Epithelial cell of proximal tubule (primary cell): ENCODE data around the gene SYAP1.

DNA sequence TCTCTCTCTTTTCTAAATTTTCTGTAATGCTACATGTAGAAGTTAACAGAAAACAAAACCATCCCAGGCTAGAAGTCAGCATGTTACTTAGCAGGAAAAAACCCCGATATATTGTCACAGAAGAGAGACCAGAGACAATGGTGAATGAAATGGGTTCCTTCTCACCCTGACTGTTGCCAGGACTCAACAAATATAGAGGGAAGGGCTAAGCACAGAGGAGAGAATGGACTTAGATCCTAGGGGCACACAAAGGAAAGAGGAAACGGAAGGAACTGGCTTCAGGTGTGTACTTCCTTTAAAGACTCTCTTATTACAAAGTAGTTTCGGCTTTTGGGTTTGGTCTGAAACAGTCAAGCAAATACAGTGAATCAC, 46.2 kb upstream of the S100G start:
- RAMPAGE, long total RNA, result no peak
- RRBS, result no CpG with 5 or more reads among the region's 3 CpGs

- RAMPAGE, long total RNA, result start-site peak on the plus strand at chrX:16719633-16719671, 738 and 462 reads in 2 replicates
- RRBS, result 0% methylated on average over 11 of the region's 66 CpGs
Observed at GRCh38 chrX:16719048-16720435, at the start of gene SYAP1. TSS of gene SYAP1 (plus strand) at chrX:16719612.

GRCh38 chrX:16743949-16744358, 24.5 kb downstream of the SYAP1 start:
- RAMPAGE, long total RNA, result no peak
- RRBS, result no CpG with 5 or more reads among the region's 4 CpGs

GRCh38 chrX:16882030-16882615, 12.0 kb upstream of the RBBP7 start:
- RAMPAGE, long total RNA, result no peak
- RRBS, result no CpG with 5 or more reads among the region's 11 CpGs

- RAMPAGE, long total RNA, result no peak
- RRBS, result no CpG with 5 or more reads among the region's 10 CpGs
Observed at GRCh38 chrX:17021830-17022529, 75.5 kb downstream of the REPS2 start.

DNA sequence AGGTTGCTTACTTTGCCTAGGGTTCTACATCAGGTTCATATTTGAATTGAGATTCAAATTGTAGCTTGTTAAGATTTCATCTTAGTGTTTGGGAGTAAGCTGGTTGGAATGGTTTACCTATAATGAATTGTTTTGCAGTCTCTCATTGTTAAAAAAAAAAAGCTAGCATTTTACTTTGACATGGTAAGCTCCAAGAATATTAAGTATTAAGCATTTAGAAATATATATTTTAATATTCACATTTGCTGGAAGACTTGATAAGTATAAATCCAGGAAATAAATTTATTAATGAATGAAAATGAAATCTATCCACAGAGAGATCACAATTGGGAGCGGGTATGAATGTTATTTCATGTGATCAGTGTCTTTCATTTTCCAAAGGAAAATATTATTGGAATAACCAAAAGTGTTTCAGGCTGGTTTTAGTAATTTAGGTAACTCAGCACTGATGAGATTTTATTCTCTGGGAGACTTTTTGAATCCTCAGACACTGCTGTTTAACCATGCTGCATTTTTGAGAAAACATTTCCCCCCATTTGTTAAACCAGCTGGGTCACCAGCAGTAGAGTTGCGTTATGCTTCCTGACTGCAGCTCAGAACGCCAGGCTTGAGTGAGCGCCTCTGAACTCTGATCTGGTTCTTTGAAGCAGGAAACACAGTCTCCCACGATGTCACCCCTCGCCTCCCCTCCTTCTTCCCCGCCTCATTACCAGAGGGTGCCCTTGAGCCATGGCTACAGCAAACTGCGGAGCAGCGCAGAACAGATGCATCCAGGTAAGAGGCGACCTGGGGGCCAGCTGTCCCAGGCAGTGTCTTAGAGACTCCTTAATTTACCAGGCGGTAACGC, 78.2 kb downstream of the REPS2 start:
- RAMPAGE, long total RNA, result no peak
- RRBS, result no CpG with 5 or more reads among the region's 12 CpGs

- RAMPAGE, long total RNA, result no peak
- RRBS, result under 1% methylated on average over 13 of the region's 46 CpGs
Observed at GRCh38 chrX:17377048-17377699, 2.2 kb downstream of the NHS start.

GRCh38 chrX:17754234-17754715, 17.0 kb downstream of the SCML1 start:
- RAMPAGE, long total RNA, result no peak
- RRBS, result no CpG with 5 or more reads among the region's 3 CpGs

DNA sequence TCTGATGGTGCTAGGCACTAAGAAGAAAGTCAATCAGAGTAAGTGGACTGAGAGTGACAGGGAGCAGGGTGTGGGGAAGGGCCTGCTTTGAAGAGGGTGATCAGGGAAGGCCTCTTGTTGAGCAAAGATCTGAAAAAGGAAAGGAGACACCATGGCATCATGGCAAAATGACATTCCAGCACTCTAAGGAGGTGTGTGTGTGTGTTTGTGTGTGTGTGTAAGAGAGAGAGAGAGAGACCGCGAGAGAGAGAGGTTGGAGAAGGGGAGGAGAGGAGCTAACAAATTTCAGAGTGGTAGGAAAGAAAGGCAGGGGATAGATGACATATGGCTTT, 39.8 kb downstream of the RAI2 start:
- RAMPAGE, long total RNA, result no peak
- RRBS, result no CpG with 5 or more reads among the region's 2 CpGs

DNA sequence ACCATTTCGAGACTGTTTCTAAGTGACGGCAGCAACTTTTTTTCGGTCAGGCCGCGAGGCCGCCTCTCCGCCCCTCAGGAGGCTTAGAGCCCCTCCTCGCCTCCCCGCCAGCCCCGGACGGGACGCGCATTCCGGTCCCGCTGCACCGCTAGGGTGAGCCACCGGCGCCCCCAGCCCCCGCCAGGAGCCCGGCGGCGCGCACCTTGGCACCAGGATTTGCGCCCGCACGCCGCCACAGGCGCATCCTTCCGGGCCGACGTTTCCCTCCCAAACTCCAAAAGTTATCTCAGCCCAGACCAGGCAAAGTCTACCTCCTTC, 648 bp downstream of the SCML2 start:
- RAMPAGE, long total RNA, result no peak
- RRBS, result under 1% methylated on average over 10 of the region's 31 CpGs

GRCh38 chrX:18603645-18604783, 67.9 kb downstream of the RS1 start:
- RAMPAGE, long total RNA, result no peak
- RRBS, result 46% methylated on average over 2 of the region's 17 CpGs

DNA sequence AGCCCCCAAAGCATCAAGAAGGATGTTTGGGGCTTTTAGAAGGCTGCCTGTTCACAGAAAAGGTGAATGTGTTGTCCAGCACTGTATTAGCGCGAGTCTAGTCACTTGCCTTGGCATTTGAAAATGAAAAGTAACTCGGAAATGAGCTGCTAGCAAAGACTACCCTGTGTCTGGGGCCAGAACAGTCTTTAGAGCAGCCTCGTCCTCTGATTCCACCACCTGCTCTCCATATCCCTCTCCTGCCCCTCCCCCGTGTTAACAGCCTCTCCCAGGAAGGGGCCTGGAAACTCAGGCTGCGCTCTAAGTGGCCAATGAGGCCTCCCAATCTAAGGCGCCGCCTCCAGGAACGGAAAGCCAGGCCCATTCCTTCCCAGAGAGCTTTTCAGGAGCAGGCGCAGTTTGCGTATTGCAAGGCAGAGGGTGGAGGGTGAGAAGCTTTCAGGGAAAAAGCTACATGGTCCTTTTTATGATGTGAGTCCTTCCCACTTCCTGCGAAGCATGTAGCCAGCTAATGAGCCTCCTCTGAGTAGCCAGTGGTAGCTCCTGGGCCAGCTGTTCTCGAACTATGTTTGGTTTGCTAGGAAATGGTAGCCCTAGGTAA, 31.2 kb downstream of the RS1 start:
- RAMPAGE, long total RNA, result no peak
- RRBS, result no CpG with 5 or more reads among the region's 13 CpGs

DNA sequence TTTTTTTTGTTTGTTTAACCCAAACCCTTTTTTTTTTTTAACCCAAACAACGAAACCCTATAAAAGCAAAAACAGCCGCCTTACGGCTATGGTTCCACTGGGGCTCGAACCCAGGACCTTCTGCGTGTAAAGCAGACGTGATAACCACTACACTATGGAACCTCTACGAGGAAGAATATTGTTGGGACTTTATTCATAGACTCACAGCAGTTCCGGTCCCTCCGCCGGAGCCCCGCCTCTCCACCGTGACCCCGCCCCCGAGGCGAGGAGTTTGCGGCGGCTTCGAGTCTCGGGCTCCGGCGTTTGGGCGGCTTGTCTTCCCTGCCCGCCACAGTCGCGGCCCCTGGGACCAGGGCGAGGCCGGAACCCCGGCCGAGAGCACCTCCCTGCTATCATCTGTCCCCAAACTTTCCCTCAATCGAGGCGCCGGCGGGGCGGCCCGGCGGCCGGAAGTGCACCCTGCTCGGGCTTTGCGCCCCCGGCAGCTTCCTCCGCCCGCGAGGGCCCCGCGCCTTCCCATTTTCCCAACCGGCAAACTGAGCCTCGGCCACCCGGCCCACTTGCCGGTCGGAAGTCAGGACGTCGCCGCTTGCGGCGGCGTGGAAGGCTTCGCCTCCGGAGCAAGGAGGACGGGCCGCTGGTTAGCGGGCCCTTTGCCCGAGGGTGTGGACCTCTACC, 3.1 kb upstream of the RS1 start:
- RAMPAGE, long total RNA, result no peak
- RRBS, result 2% methylated on average over 40 of the region's 62 CpGs

- RAMPAGE, long total RNA, result no peak
- RRBS, result no CpG with 5 or more reads among the region's 6 CpGs
Observed at GRCh38 chrX:18883689-18884066, 100.2 kb downstream of the PHKA2 start.

DNA sequence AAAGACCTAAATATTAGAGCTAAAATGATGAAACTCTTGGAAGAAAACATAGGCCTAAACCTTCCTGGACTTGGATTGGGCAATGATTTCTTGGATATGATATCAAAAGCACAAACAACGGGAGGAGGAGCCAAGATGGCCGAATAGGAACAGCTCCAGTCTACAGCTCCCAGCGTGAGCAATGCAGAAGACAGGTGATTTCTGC, 20.2 kb upstream of the ADGRG2 start:
- RAMPAGE, long total RNA, result no peak
- RRBS, result no CpG with 5 or more reads among the region's 3 CpGs

GRCh38 chrX:19682849-19683413, 167.6 kb upstream of the MAP3K15 start:
- RAMPAGE, long total RNA, result no peak
- RRBS, result no CpG with 5 or more reads among the region's 10 CpGs

DNA sequence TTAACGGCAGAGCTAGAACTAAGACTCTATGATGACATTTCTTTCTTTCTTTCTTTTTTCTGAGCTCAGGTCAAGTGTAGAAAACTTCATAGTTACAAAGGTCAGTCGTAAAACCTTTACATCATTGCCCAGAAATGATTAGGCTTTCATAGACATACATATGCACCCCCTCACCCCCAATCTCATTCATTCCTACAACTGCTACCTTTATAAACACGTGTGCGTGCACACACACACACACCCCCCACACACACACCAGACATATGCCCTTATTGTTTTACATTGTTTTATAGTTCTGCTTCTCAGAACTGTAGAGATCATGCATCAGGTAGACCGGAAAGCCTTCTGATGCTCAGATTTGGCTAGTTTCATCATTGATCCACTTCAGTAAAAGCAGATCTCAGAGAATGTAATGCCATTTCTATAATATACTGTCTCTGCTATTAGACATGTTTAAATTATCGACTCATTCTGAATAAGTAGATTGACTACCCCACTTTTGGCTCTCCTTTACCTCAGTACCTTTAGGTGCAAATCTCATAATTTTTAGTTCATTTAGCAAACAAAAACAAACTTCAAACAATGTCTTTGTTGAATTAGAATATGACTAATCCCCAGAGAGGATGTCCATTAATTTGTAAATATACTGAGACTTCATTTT, 5.5 kb downstream of the EIF1AX start:
- RAMPAGE, long total RNA, result no peak
- RRBS, result no CpG with 5 or more reads among the region's 6 CpGs

DNA sequence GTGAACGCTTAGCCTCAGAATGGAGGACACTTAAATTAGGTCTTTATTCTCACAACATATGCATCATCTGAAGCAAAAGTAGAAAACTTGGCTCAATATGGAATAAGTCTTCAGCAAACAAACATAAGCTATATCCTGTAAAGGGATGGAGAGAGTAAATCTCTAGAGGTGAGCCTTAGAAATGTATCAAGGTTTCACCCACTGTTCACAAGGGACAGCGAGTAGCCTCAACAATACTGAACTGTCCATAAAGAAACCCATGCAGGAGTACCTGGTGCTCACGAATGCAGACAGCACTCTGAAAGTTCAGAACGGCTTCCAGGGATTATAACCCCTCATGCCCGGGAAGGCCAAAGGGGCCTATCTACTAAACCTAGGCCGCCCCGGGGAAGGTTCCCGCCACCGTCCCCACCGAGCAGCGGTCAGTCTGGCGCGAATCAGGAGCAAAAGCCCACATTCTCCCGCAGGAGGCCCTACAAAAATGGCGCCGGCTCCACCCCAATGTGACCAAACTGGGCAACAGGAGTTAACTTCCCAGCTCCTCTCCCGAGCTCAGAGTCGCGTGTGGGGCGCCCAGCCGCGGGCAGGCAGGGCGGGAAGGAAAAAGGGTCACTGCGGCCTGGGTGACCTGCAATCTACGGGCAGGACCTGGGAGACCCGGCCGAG, 580 bp downstream of the EIF1AX start:
- RAMPAGE, long total RNA, result no peak
- RRBS, result 3% methylated on average over 7 of the region's 27 CpGs

DNA sequence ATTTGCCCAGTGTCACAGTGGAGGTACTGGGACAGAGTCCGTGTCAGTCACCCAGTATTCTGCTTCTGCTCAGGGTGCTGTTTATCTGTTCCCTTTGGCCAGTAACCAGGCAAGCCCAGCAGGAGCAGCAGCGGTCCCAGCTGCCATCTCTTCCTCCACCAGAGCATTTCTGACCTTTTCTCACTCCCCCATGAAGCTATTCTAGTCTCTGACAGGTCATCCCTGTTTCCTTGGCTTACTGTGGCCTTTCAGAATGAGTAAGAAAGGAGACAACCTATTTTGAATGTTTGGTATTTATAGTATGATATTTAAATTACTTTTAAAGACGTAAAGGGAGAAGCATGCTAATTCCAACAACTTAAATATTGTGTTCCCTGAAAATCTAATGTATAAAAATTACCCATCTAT, 60.7 kb downstream of the RPS6KA3 start:
- RAMPAGE, long total RNA, result no peak
- RRBS, result no CpG with 5 or more reads among the region's 3 CpGs

DNA sequence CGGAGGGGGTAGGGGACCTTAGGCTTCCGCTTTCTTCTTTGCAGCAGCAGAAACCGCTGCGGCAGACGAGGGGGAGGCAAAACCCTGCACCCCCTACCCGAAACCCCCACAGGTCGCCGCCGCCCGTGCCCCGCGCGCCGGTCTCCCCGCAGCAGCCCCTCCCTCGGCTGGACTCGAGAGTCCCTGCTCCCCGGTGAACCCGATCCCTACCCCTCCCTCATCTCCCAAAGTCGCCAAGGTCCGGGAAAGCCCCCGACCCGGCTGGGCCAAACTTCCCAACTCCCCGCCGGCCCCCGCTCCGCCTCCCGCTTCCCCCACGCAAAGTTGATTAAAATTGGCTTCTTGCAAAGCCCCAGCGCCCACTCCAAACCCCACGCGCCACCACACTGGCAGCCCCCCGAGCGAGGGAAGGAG, 746 bp downstream of the RPS6KA3 start:
- RAMPAGE, long total RNA, result no peak
- RRBS, result 2% methylated on average over 5 of the region's 34 CpGs